Mononuclear cell (primary cell): ENCODE measurements around the gene PRLH.

GRCh38 chr2:237359907-237360359, 54.0 kb downstream of the COL6A3 start:
- RRBS = 50% methylated on average over 1 of the region's 15 CpGs

GRCh38 chr2:237362439-237362933, 51.5 kb downstream of the COL6A3 start:
- RRBS = no CpG with 5 or more reads among the region's 2 CpGs

GRCh38 chr2:237451401-237451839, 35.6 kb upstream of the MLPH start:
- RRBS = 100% methylated on average over 2 of the region's 19 CpGs

GRCh38 chr2:237485055-237485776, 1.8 kb upstream of the MLPH start:
- RRBS = no CpG with 5 or more reads among the region's 2 CpGs

- RRBS = no CpG with 5 or more reads among the region's 8 CpGs
Measured at GRCh38 chr2:237497404-237497637, 10.3 kb downstream of the MLPH start.

DNA sequence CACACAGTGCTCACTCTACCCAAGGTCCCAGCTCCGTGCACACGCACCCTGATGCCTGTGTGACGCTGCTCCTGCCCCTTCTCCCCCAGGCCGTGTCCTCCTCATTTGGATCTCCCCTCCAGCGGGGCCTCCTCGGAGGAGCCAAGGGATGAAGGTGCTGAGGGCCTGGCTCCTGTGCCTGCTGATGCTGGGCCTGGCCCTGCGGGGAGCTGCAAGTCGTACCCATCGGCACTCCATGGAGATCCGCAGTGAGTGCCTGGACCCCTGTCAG, at the start of gene PRLH:
PRLH (plus strand) TSS at position 149 of the 271 bp plus-strand sequence.
- RRBS = no CpG with 5 or more reads among the region's 10 CpGs

DNA sequence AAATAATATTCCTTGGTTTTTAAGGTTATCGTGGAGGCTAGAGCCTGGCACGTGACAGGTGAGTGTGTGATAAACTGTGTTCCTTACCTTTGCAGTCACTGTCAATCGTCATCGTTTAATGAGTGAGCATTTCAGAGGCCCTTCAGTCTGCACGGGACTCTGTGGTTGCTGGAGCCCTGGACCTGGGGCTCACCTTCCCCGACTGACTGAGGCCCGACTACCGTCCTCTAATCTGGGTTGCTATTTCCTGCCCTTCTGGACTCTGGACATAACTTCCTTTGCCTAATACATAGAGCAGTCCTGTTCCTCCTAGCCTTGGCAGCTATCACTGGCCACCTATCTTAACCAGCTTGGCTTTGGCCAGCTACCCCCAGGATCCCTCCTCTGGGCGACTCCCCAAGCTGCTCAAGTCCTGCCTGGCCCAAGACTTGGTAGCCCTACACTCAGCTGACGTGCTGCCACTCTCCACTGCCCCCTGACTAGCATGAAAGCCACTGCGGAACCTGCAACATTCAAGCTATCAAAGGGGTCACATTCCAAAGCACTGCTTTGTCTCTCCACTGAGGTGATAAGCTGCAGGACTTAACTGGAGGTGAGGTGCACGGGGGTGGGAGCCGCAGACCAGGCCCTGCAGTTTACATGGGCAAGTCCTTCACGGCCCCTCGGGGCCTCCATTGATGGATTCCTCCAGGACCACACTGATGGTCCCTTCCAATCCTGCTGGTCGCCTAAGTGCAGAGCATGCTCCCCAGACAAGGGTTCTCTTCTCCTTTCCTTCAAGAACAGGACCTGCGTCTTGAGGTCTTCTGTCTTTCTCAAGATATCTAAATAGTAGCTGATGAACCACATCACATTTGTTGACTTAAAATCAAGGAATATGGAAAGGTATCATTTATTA, 11.1 kb upstream of the RAB17 start:
- RRBS = no CpG with 5 or more reads among the region's 17 CpGs

- RRBS = no CpG with 5 or more reads among the region's 5 CpGs
Measured at GRCh38 chr2:237660547-237660884, 33.1 kb downstream of the LRRFIP1 start.

- RRBS = no CpG with 5 or more reads among the region's 17 CpGs
Measured at GRCh38 chr2:237762367-237763733, 35.7 kb upstream of the RBM44 start.

GRCh38 chr2:237863599-237864017, 4.2 kb downstream of the RAMP1 start:
- RRBS = no CpG with 5 or more reads among the region's 11 CpGs

- RRBS = no CpG with 5 or more reads among the region's 11 CpGs
Measured at GRCh38 chr2:237873291-237873817, 13.9 kb downstream of the RAMP1 start.

- RRBS = no CpG with 5 or more reads among the region's 17 CpGs
Measured at GRCh38 chr2:237874243-237875264, 15.1 kb downstream of the RAMP1 start.

DNA sequence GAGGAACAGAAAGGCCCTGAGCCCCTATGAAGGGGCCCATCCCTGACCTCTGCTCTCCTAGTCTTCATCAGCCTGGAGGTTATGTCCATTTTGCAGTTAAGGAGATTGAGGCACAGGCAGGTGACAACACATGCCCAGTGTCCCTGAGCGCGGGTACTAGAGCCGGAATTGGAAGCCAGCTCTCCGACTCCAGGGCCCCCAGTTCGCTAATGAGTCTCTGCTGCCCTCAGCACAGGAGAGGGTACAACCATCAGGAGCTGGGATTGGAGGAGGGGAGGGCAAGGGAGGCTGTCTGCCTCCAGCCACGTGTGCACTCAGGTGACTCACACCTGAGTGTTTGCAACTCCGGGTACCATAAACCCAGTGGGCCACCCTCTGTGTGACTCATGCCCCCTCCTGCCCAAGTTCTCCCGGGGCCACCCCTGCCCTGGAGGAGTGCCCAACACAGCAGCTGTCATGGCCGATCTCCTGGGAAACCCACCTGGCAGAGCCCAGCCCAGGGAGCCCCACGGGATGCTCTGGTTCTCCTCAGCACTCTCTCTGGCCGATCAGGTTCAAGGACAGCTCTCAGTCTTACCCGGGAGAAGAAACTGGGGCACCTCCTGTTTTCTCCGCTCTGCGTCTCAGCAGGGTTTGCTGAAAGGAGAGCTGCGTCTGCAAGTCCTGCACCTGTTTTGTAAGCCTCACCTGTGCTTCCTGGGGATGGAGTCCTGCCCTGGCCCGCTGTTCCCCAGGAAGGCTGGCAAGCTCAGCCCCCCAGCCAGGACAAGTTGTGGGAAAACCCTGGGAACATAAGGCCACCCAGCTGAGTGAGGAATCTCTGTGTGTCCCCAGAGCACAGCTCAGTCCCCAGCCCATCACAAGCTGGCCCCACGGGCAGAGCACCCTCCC, 44.1 kb upstream of the UBE2F start:
- RRBS = 81% methylated on average over 4 of the region's 17 CpGs

- RRBS = 3% methylated on average over 31 of the region's 50 CpGs
Measured at GRCh38 chr2:238159093-238159615, 384 bp downstream of the ERFE start.

DNA sequence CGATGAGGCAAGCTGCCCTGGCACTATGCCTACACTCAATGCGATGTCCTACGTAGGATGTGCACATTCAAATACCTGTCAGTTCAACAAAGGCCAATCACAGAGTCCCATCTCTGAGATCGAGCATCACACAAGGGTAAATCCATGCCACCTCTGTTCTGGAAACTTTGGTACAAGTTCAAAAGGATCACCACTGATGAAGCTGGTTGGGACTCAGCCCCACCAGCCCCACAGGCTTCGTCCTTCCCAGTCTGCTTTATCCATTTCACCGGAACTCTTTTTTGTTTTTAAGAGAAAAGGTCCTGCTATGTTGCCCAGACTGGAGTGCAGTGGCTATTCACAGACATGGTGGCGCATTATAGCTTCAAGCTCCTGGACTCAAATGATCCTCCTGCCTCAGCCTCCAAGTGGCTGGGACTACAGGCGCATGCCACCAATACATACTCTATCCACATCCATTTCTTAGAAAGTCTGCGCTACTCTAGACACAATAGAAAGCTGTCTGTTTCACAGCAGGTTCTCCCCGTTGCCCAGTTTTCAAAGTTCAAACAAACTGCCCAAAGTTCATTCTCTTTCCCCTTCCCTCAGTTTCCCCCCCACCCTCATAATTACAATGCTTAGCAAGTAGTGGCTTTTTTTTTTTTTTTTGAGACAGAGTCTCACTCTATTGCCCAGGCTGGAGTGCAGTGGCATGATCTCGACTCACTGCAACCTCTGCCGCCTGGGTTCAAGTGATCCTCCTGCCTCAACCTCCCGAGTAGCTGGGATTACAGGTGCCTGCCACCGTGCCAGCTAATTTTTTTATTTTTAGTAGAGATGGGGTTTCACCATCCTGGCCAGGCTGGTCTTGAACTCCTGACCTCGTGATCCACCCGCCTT, 17.0 kb downstream of the ERFE start:
- RRBS = no CpG with 5 or more reads among the region's 16 CpGs

GRCh38 chr2:238202652-238203407, 665 bp downstream of the ILKAP start:
- RRBS = 1% methylated on average over 37 of the region's 68 CpGs

DNA sequence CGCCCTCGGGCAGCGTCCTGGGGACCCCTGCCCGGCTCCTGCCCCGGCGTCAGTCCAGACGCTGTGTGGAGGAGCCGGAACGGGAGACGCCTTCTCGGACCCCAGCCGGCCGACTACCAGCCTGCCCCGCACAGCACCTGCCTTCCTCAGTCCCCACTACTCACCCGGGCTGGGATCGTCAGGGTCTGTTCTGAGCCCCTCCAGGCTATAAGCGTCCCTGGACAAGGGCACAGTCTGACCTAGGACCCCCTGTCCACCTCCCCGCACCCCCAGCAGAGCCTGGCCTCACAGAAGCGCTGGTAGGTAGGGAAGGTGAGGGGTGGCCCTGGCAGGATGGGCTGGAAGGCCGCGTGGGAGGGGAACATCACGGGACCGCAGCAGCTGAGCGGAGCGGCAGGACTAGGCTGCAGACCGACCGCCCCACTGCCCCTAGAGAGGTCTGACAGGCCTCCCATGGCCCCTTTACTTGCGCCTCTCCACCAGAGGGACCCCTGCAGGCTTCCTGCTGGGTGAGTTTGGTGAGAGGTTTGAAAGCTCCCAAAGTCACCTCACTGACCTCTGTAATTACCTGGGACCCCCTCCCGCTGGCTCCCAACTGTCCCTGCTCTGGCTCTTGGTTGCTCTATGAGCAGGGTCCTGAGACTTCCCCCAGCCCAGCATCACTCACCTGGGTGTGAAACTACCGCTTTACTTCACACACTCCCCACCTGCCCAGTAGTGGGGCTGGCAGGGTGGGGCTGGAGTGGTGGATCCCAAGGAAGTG, 1.5 kb upstream of the HES6 start:
- RRBS = 14% methylated on average over 8 of the region's 30 CpGs

- RRBS = no CpG with 5 or more reads among the region's 13 CpGs
Measured at GRCh38 chr2:238263224-238264158, 23.7 kb upstream of the HES6 start.

DNA sequence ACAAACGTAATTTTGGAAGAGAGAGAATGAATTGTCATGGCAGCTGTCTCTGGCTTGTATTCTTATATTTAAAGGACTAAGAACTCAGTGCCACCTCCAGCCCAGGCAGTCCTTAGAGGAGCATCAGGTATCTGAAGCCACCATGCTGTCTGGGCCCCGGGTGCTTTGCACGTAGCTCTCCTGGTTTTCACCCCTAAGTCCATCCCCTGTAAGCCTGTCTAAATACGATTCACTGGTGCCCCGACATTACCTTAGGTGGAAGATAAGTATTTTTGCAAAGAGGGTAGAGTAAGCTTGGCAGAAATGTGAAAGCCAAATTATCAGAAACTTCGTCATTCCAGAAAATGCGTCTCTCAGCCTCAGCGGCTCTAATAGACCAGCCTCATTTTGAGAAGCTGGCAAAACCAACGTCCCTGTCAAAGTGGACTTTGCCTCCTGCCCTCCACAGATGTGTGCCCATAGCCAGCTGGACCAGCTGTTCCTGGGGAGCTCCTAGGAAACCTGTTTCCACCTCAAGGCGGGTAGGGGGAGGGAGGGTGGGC, 3.8 kb downstream of the PER2 start:
- RRBS = no CpG with 5 or more reads among the region's 10 CpGs

- RRBS = no CpG with 5 or more reads among the region's 6 CpGs
Measured at GRCh38 chr2:238286265-238286519, 2.2 kb downstream of the PER2 start.